ENCODE data around the genes ADIPOR2, CACNA2D4 and CACNA1C.

DNA sequence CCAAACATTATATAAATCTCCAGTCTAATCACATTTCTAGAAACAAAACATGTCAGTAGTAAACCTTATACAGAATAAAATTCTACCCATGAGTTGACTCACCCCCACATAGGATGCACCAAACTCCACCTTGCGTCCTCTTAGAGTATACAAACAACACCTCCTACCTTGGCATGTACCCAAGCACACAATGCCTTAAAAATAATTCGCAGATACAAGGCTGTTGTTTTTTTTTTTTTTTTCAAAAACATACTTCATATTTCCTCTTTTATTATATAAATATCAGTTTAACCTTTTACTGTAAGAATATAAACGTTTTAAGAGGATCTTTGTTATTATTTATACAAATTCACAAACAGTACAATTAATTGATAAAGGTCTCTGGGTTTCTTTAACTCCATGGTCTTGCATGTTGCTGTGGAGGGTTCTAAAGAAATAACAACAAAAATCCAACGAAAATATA, 3.2 kb downstream of the FBXL14 start:
- RRBS, result no CpG with 5 or more reads among the region's 4 CpGs

DNA sequence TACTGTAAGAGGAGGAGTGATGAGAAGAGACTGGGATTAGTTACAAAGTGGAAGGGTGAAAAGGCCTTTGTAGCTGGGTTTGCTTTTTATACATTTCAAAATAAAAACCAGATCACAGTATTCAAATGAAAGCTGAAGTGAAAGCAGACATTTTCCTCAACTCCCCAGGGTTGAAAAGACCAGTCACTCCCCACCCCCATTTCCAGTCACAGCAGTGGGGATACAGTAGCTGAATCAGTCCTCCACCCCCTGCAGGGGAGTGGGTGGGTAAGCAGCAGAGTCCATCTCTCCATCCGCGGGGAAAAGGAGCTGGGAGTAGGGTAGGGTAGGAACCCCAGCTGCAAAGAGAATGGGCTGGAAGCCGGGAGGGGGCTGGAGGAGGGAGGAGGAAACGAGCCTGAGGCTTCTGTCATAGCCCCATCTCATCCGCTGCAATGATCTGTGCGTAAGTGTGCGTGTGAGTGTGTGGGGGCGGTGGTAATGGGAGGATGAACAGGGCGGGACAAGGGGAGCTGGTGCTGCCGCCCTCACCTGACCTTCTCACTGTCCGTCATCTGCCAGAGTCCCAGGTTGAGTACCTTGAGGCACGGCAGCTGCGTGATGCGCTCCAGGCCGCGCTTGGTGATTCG, 1.9 kb downstream of the FBXL14 start:
- RRBS, result no CpG with 5 or more reads among the region's 17 CpGs

GRCh38 chr12:1592966-1593223, 1.5 kb downstream of the FBXL14 start:
- RRBS, result no CpG with 5 or more reads among the region's 12 CpGs

- RRBS, result no CpG with 5 or more reads among the region's 5 CpGs
These were observed 715 bp downstream of the FBXL14 start for GRCh38 chr12:1593833-1593898.

DNA sequence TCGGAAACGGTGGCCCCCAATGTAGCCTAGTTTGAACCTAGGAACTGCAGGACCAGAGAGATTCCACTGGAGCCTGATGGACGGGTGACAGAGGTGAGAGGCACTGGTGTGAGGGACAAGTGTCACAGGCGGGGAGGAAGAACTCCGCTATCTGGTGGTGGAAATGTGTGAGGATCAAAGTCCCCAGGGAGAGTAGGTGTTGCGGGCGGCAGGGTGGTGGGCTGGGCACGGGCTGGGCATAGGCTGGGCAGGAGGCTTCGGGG, 179 bp downstream of the WNT5B start:
- RRBS, result no CpG with 5 or more reads among the region's 9 CpGs

DNA sequence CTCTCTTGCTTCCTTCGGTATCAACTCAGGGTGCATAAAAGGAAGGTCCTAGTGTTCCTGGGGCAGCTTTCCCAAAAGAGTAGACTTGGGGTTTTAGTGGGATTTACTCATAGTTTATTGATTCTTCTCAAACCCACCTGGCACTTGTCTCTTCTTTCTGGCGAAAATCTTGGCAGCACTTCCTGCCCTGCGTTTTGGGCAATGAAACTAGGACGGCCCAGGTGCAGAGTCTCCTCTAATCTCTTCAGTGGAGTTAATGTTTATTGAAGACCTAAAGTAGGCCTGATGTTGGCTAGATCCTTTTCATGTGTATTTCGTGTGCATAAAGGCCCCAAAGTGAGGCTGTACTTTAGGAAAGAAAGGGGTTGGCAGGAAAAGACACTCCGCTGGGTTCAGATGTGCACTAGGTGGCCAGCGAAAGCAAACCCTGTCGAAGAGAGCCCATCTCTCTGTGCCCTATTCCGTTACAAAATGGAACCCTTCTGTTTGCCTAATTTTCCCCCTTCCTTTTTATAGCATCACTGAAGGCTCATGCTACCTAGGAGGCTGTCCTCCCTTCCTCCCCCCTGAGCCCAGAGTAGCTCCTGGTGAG, 5.2 kb downstream of the WNT5B start:
- RRBS, result no CpG with 5 or more reads among the region's 9 CpGs

DNA sequence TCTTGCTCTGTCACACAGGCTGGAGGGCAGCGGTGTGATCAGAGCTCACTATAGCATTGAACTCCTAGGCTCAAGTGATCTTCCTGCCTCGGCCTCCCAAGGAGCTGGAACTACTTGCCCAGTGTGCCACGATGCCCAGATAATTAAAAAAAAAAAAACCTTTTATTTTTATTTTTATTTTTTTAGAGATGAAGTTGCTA, 22.8 kb upstream of the ADIPOR2 start:
- RRBS, result no CpG with 5 or more reads among the region's 3 CpGs

DNA sequence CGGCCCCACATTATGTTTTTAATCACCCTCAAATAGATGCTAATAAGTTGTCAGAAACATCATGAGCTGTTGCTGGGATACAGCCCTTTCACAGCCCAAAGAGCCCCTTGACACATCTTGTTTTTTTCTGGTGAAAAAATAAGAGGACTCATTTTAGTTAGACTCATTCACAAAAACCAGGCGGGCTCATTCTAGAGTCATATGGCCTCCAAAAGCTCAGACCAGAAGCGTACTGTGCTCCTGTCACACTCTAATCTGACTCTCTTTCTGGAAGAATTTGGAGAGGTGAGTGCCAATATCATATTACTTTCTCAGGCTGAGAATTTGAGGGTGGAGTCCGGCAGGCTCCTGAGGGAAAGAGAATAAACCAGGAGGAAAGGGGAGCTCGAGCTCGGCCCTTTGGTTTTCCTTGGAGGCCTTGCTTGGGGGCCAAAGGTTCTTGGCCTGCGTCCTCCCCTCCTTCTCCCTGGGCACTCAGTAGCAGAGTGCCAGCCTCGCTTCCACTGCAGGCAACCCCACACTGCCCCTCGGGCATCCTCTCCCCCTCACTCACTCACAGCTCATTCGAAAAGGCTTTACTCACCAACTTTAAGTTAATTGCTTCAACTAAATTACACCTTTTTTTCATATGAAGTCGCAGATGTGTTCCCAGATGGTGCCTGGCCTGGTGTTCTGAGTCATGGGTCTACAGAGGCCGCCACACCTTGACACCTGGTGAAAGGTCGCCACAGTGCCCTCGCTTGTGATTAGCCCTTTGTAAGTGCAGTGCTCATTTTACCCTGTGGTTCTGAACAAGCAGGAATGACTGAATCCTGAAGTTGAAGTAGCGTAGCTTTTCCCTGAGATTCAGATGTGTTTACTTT, 20.6 kb upstream of the ADIPOR2 start:
- RRBS, result no CpG with 5 or more reads among the region's 15 CpGs

- RRBS, result no CpG with 5 or more reads among the region's 4 CpGs
These were observed 9.8 kb upstream of the ADIPOR2 start for GRCh38 chr12:1681094-1681544.

- RRBS, result under 1% methylated on average over 19 of the region's 92 CpGs
These were observed at the start of gene ADIPOR2 for GRCh38 chr12:1690932-1691869. ADIPOR2 (plus strand) TSS chr12:1691070.

DNA sequence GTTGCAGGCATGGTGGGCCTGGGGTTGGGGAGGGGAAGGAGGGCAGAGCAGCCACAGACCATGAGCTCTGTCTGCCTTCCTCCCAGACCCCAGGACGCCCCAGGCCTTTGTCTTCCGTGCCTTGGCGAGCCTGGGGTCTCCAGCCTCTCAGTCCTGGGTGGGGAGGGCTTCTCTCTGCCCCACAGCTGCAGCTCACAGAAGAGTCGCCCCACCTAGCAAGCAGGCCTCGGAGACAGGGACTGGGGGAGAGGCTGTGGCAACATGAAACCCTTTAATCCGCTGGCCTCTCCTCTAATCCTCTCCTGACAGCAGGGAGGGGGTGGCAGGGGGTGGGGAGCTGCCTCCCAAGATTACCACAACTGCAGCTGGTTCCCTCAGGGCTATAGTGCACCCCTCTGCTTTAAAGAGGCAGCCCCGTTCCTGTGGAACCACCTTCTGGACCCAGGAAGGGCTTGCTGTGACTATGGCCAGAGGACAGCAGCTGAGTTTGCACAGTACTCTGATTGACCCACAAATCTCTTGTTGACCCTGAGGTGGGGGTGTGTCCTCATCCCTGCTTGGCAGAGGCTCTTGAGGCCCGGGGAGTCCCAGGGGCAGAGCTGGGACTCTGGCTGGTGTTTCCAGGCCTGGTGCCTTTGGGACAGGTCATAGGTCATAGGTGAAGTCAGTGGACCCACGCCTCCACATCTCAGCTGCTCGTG, at the start of gene CACNA2D4:
Gene CACNA2D4 (minus strand): TSS at position 241 of the 701 bp plus-strand sequence.
- RRBS, result no CpG with 5 or more reads among the region's 10 CpGs

DNA sequence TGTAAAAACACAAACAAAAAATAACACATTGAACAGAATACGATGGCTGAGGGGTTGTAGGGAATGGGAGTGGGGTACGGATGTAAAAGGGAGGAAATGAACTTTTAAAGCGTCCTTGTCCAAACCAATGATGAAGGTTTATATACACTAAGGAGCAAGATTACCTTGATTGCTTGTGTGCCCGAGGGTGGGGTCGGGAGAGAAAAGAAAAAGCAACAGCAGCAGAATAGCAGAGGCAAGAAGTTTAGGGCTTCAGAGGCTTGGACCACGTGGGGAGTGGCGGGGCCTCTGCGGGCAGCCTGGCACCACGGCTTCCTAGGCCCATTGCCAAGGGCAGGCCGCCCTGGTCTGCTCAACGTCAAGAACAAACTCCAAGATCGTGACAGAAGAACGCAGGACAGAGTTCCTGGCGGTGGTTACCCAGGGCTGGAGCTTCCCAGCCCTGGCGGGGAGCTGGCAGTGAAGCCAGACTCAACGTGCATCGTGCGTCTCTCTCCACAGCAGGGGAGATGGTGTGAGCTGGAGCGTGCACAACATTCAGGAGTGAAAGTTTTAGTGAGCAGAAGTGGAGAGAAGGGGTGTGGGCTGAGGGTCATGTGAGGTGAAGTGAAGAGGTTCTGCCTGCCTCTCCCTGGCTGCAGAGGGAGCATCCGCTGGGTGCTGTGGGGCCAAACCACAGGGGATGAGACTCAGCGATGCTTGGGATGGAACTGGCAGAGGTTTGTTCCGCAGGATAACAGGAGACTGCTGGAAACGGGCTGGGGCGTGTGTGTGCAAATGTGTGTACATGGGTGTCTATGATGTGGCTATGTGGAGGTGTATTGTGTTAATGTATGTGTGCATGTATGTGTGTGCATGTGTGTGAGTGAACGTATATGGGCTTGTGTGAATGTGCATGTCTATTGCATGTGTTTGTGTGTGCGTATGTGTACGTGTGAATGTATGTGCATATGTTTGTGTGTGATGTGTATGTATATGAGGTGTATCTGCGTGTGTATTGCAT, 13.9 kb upstream of the CACNA2D4 start:
- RRBS, result no CpG with 5 or more reads among the region's 28 CpGs

DNA sequence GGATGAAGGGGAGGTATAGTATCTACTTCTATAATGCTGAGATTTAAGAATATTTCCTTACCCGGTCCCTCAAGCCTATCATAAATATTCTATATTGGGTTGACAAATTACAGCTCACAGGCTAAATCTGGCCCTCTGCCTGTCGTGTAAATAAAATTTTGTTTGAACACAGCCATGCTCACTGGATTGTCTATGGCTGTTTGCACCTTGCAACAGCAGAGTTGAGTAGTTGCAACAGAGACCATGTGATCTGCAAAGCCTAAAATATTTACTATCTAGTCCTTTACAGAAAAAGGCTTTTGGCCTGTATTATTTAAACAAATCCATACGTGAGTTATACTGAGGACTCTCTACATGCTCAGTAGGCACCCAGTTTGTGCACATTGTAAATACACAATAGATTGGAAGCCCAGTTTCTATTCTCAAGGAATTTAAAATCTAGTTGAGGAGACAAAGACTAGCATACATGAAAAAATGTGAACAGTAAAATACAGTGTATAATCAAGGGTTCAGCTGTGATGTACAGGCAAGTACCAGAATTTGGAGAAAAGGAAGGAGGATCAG, 8.0 kb upstream of the DCP1B start:
- RRBS, result no CpG with 5 or more reads among the region's 3 CpGs

- RRBS, result 1% methylated on average over 38 of the region's 77 CpGs
These were observed at the start of gene CACNA1C for GRCh38 chr12:2052915-2053700. CACNA1C (plus strand) TSS chr12:2052987.

GRCh38 chr12:2168693-2169403, 116.1 kb downstream of the CACNA1C start:
- RRBS, result no CpG with 5 or more reads among the region's 8 CpGs

DNA sequence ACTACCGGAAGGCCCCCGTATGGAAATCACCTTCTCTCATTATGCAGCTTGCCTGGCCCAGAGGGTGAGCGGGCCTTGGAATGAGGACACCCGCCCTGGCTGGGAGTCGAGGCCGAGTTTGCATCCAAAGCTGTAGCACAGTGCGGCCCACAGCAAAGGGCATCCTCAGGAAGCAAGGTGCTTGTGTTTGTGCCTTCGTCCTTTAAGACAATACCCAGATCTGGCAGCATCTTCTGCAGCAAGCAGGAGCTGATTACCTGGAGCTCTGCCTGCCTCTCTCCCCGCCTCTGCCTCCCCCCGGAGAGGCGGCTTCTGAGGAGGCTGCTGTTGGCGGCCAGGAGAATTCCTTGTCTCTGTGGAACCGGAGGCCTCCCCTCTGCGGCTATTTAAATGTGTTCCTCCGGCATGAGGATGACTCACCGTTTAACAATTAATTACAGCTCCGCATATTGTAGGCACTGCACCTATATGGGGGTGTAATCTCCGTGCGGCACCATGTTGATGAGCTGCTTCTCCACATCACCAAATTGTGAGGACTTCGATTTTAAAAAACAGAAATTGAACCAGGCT, 145.3 kb downstream of the CACNA1C start:
- RRBS, result 6% methylated on average over 6 of the region's 20 CpGs

DNA sequence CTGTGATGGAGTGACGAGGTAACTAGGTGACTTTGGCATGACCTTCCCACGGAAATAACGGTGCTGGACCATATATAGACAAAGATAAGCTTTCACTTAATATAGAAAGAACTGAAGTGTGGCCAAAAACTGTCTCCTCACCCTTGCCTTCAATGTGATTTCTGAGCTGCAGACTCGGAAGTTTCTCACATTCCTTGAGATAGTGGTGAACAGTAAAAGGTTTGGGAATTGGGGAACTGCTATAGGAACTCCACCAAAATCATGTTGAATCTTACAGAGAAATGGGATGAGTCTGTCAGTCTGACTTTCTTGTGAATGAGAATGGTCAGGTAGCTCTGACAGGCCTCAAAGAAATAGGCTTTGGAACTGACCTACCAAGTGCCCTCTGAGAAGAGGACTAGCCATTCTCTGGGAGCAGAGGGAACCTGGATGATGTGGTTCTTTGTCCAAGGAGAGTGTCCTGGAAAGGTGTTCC, 185.5 kb downstream of the CACNA1C start:
- RRBS, result no CpG with 5 or more reads among the region's 4 CpGs

GRCh38 chr12:2239053-2240007, 186.5 kb downstream of the CACNA1C start:
- RRBS, result no CpG with 5 or more reads among the region's 29 CpGs

DNA sequence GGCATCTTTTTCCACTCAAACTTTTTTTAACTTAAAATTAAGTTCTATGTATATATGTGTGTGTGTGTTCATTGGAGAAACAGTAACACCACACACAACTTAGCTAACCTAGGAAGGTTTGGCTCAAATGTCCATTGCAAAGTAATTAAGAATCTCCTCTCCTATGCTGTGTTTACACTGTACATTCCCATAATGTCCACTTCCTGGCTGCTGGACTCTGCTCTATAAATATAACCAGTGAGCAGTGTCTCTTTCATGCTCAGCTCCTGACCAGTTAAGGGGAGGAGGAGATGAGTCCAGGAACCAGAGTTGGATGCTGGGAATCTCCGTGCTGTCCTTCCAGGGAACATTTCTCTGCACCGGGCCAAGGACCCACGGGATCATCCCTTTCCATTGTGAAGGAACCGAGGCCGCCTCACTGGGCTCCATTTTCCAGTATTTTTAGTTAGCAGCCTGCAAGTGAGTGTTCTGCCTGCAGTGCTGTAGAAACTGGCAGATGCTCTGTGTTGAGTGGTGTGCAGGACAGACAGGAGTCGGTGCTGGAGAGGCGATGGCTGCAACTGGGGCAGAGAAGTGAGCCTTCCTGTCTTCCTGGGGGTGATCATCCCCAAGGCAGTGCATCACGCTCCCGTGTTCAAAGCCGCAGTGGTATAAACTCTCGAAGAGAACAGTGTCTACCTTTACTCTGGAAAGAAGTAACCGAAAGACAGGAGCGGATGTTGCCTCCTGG, 195.4 kb downstream of the CACNA1C start:
- RRBS, result no CpG with 5 or more reads among the region's 13 CpGs

- RRBS, result 12% methylated on average over 4 of the region's 19 CpGs
These were observed 215.9 kb downstream of the CACNA1C start for GRCh38 chr12:2268374-2269384.